H1 (cell line): Measurements from ENCODE around the genes SLC39A7 and ZBTB9.

DNA sequence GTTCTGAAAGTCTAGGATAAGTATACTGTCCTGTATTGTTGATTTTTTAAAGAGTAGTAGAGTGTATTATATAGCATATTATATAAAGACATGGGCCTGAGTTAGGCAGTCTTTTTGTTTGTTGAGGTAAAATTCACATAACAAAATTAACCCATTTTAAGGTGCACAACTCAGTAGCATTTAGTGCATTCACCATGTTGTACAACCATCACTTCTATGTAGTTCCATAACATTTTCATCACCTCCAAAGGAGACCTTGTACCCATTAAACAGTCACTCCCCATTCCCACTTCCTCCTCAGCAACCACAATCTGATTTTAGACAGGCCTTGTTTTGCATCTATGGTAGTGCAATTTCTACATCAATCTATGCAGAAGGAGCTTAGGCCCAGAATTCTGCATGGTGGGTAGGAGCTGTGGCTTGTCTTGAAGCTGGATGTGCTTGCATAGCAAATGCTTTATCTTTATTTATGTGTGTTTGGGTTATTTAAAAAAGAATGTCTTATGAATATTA is 13.6 kb upstream of the HLA-DQA1 start:
CAGE:
- cytosol, long polyA plus RNA, result no peak
- long polyA plus RNA, result no peak
- nucleus, long polyA plus RNA, result no peak

DNA sequence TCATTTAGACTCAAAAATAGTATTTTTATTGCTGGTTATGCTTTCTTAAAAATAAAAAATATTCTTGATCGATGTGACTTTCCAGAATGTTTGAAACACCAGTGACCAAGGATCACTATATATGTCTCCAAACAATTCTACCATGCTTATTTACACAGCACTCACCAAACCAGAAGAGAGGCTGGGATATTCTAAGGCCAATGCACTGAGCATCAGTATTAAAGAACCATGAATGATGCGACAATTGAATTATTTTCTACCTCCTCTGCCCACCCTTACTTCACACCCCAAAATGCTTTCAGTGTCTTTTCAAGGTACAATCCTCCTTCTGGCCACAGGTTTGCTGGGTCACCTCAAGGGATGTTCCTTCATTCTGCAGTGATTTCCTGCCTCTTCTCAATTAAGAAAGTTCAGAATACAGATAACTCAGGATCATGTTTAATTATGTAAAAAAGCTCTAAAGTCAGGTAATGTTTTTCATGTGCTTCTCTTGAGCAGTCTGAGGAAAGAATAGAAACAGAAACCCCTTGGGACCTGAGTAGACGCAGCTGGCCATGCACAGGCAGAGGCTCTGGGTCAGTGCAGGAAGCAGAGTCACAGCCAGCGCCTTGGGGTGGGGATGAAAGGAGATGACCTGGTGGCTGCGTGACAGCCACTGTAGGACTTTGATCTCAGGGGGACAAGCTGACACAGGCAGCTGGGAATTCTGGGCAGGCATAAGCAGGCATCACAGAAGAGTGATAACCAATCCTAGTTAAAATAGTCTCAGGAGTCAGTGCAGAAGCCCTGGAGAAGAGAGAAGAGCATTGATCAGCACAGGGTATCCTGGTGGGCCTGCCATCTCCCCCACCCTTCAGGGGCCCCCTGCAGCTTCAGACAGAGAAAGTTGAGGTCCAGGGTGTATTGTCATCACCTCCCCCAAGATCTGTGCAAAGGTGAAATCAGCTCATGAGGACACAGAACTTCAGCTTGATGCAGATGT is 6.7 kb downstream of the HLA-DQB1 start:
- RRBS, result no CpG with 5 or more reads among the region's 5 CpGs
CAGE:
- cytosol, long polyA plus RNA, result no peak
- long polyA plus RNA, result no peak
- nucleus, long polyA plus RNA, result no peak

- RRBS, result no CpG with 5 or more reads among the region's 21 CpGs
CAGE:
- cytosol, long polyA plus RNA, result no peak
- long polyA plus RNA, result no peak
- nucleus, long polyA plus RNA, result no peak
Observed at GRCh38 chr6:32760990-32761507, 2.3 kb downstream of the HLA-DQB2 start.

DNA sequence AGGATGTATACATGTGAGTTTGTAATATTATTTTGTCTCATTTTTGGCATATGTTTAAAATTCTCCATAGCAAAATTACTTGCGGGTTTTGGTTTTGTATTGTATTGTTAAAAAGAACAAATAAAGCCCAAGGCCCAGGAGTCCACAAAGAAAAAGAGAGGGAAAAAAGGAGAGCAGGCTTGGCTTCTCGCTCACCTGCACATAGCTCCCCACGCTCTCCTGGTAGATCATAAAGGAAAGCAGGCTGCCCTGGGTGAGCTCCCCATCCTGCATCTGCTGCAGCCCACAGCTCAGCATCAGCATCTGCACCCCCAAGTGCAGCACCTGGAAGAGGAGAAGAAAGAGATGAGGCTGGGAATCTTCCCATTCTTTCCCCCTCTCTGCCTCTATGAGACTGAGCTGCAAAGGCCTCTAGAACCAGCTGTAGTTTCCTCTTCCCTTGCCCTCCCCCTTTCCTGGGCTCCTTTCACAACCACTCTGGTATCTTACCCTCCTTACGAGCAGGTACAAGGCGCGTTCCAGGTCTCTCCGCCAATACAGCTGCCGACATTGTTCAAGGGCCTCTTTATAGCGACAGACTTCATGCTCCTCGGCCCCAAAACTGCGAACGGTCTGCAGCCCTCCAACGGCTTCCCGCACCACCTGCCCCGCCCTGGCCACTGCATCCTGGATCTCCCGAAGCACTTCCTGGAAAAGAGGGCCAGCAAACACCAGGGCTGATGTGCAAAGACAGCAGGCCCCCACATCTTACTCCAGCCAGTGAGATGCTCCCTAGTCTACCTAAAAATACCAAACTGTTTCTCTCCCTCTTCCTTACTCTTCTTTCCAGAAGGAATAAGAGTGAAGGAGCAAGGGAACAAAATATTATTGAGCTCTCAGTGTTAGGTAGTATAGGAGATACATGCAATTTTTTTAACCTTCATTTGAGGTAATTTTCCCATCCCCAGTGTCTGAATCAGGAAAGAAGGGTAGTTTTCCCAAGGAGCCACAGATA is 6.1 kb downstream of the TAP2 start:
- RRBS, result no CpG with 5 or more reads among the region's 16 CpGs
CAGE:
- cytosol, long polyA plus RNA, result no peak
- long polyA plus RNA, result no peak
- nucleus, long polyA plus RNA, result no peak

DNA sequence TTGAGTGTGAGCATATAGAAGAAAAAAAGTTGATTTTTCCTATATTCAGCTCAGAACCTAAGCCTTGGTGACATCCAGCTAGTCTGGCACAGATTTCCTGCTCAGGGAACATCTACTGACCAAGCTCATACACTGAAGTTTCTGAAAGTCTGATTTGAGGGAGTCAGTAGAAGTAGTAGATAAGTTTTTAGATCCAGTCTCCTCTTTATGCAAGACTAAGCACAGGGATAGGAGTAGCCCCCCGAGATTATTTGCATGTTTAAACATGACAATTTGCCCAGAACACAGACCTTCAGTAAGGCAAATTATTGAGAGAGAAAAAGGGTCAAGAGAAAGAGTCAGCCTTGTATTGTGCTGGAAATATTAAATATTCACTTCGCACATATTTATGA is 747 bp downstream of the HLA-DMB start:
- RRBS, result no CpG with 5 or more reads among the region's 2 CpGs
CAGE:
- cytosol, long polyA plus RNA, result no peak
- long polyA plus RNA, result no peak
- nucleus, long polyA plus RNA, result no peak

GRCh38 chr6:32971295-32972108 is 3.1 kb downstream of the BRD2 start:
- RRBS, result no CpG with 5 or more reads among the region's 49 CpGs
CAGE:
- cytosol, long polyA plus RNA, result no peak
- long polyA plus RNA, result no peak
- nucleus, long polyA plus RNA, result no peak

GRCh38 chr6:32973695-32974444 is 5.5 kb downstream of the BRD2 start:
- RRBS, result no CpG with 5 or more reads among the region's 10 CpGs
CAGE:
- cytosol, long polyA plus RNA, result no peak
- long polyA plus RNA, result no peak
- nucleus, long polyA plus RNA, result no peak

DNA sequence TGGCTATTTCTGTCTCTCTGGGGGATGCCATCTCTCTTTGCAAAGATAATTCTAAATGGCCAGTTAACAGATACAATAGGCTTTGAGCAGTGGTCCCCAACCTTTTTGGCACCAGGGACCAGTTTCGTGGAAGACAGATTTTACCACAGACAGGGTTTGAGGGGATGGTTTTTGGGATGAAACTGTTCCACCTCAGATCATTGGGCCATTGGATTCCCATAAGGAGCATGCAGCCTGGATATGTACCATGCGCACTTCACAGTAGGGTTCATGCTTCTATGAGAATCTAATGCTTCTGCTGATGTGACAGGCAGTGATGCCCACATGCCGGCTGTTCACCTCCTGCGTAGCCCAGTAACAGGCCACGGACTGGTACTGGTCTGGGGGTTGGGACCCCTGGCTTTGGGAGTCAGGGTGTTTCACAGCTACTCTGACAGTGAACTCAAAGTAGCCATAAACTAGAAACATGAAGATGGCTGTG is 10.1 kb downstream of the BRD2 start:
- RRBS, result no CpG with 5 or more reads among the region's 5 CpGs
CAGE:
- cytosol, long polyA plus RNA, result no peak
- long polyA plus RNA, result no peak
- nucleus, long polyA plus RNA, result no peak

DNA sequence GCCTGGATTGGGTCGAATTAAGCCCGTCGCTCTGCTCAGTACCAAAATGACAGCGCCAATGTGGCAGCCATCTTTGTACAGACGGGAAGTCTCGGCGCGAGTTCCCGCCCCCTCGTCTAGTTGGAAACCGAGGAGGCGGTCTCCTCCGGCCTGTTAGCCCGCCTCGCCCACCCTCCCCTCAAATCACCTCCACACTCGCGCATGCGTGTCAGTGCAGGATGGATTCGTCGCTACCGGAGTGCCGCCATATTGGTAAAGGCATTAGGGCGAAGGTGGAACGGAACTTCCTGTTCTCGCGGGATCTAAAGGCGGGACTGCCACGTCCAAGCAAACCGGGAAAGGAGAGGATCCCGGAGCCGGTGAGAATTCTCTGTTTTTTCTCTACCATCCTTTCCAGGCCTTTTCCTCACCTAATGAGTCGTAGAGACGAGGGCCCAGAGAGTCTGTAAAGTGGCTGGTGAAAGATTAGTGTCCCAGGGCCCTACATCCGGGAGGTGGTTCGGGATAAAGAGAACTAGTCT is at the start of gene SLC39A7:
Gene SLC39A7, plus strand, starts transcription at position 288 of the 521 bp plus-strand sequence.
- RRBS, result 2% methylated on average over 12 of the region's 35 CpGs
CAGE:
- cytosol, long polyA plus RNA, result start-site peak on the plus strand centred at position 312 of the sequence, 97 bp wide, 1,970 reads
- long polyA plus RNA, result start-site peak on the plus strand centred at position 309 of the sequence, 90 bp wide, 1,933 and 1,427 reads in 2 replicates
- nucleus, long polyA plus RNA, result start-site peak on the plus strand centred at position 280 of the sequence, 129 bp wide, 1,102 reads

- RRBS, result no CpG with 5 or more reads among the region's 14 CpGs
CAGE:
- cytosol, long polyA plus RNA, result no peak
- long polyA plus RNA, result no peak
- nucleus, long polyA plus RNA, result no peak
Observed at GRCh38 chr6:33282098-33283086, 5.5 kb downstream of the B3GALT4 start.

- RRBS, result 31% methylated on average over 4 of the region's 17 CpGs
CAGE:
- cytosol, long polyA plus RNA, result no peak
- long polyA plus RNA, result no peak
- nucleus, long polyA plus RNA, result no peak
Observed at GRCh38 chr6:33316496-33317147, 922 bp downstream of the ZBTB22 start.

DNA sequence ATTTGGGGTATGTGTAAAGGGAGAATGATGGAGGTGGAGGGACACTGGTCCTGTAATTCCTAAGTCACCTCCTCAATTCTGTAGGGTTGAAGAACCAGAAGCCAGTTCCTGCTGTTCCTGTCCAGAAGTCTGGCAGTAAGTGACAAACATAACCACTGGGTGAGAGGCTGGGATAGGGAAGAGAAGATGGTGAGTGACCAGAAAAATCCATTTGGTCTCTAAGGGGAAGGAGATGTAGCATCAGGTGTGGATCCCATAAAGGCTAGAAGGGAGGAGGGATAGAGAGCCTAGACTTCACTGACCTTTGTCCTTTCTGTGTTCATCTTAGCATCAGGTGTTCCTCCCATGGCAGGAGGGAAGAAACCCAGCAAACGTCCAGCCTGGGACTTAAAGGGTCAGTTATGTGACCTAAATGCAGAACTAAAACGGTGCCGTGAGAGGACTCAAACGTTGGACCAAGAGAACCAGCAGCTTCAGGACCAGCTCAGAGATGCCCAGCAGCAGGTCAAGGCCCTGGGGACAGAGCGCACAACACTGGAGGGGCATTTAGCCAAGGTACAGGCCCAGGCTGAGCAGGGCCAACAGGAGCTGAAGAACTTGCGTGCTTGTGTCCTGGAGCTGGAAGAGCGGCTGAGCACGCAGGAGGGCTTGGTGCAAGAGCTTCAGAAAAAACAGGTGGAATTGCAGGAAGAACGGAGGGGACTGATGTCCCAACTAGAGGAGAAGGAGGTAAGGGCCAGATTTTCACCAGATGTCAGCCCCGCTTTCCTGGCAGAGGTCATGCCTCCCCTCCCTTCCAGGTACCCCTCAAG is 7.2 kb upstream of the PHF1 start:
- RRBS, result no CpG with 5 or more reads among the region's 10 CpGs
CAGE:
- cytosol, long polyA plus RNA, result no peak
- long polyA plus RNA, result no peak
- nucleus, long polyA plus RNA, result no peak

- RRBS, result 95% methylated on average over 5 of the region's 11 CpGs
CAGE:
- cytosol, long polyA plus RNA, result no peak
- long polyA plus RNA, result no peak
- nucleus, long polyA plus RNA, result no peak
Observed at GRCh38 chr6:33404603-33405128, 6.1 kb upstream of the PHF1 start.

GRCh38 chr6:33416870-33417021 is 1.2 kb downstream of the CUTA start:
- RRBS, result no CpG with 5 or more reads among the region's 1 CpG
CAGE:
- cytosol, long polyA plus RNA, result no peak
- long polyA plus RNA, result no peak
- nucleus, long polyA plus RNA, result no peak

GRCh38 chr6:33418777-33419385 is 974 bp upstream of the CUTA start:
- RRBS, result no CpG with 5 or more reads among the region's 7 CpGs
CAGE:
- cytosol, long polyA plus RNA, result no peak
- long polyA plus RNA, result no peak
- nucleus, long polyA plus RNA, result no peak

DNA sequence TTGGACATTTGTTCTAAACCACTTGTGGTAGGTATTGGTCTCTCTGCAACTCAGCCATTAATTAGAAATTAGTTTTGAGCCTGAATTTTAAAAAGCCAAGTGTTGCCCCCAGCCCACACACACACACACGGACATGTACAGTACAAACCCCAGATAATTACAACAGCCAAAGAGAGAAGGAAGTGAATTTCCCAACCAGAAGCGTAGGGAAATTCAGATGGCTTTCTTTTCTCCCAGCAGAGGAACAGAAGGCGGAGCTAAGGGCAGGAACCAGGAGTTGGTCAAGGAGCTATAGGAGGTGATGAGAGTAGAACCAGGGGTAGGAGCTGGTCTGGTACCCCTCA is 4.0 kb upstream of the ZBTB9 start:
- RRBS, result no CpG with 5 or more reads among the region's 3 CpGs
CAGE:
- cytosol, long polyA plus RNA, result no peak
- long polyA plus RNA, result no peak
- nucleus, long polyA plus RNA, result no peak

GRCh38 chr6:33454028-33454915 is at the start of gene ZBTB9:
TSS of gene ZBTB9 (plus strand) at chr6:33454576.
- RRBS, result under 1% methylated on average over 16 of the region's 64 CpGs
CAGE:
- cytosol, long polyA plus RNA, result no peak
- long polyA plus RNA, result no peak
- nucleus, long polyA plus RNA, result start-site peak on the minus strand at chr6:33454382-33454455, 12 reads

- RRBS, result under 1% methylated on average over 9 of the region's 24 CpGs
CAGE:
- cytosol, long polyA plus RNA, result no peak
- long polyA plus RNA, result no peak
- nucleus, long polyA plus RNA, result no peak
Observed at GRCh38 chr6:33620134-33620723, 893 bp upstream of the ITPR3 start.

GRCh38 chr6:33622698-33623488 is 1.8 kb downstream of the ITPR3 start:
- RRBS, result no CpG with 5 or more reads among the region's 7 CpGs
CAGE:
- cytosol, long polyA plus RNA, result no peak
- long polyA plus RNA, result no peak
- nucleus, long polyA plus RNA, result no peak

- RRBS, result 93% methylated on average over 8 of the region's 15 CpGs
CAGE:
- cytosol, long polyA plus RNA, result no peak
- long polyA plus RNA, result no peak
- nucleus, long polyA plus RNA, result no peak
Observed at GRCh38 chr6:33684561-33685103, 26.9 kb downstream of the UQCC2 start.